Epithelial cell of alveolus of lung (primary cell): ENCODE data around the genes SLC6A14, SOWAHD, NKAP and RHOXF2.

DNA sequence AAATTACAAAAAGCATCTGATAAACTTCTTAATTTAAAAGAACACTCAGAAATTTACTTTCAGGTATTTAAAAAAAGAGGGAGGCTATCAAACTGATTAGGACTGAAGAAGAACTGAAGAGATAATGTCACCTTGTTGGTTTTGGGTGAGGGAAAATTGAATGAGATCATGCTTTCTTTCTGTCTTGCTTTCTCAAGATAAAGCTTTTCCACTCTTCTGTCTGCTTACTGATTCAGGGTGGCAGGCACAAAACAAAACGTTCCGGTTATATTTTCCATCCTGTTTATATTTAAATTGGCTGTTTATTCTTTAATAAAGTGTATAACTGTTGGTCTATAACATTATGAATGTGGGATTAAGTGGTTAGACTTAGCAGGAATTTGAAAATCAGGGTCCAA, 20.5 kb downstream of the PLS3 start:
- RAMPAGE, long total RNA = no peak
- RRBS = no CpG with 5 or more reads among the region's 2 CpGs

DNA sequence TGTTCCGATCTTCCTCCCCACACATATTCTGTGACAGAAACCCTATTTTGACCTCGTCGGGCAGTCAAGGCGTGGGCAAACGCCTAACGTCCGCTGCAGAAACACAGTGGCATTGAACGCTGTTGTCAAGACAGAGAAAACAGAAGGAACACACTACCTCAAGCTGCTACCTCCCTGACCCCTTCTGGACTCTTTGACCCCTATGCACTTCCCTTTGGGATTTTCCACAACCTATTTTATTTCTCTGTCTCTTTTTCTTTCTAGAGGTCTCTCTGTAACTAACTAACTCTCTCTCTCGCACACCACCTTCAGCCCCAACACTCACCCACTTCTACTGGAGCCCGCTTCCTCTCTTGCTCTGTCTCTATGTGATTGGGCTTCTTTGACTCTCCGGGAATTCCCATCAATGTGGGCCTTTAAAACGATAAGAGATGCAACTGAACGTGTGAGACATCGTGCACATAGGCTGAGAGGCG, 219.5 kb upstream of the AGTR2 start:
- RAMPAGE, long total RNA = no peak
- RRBS = no CpG with 5 or more reads among the region's 15 CpGs

DNA sequence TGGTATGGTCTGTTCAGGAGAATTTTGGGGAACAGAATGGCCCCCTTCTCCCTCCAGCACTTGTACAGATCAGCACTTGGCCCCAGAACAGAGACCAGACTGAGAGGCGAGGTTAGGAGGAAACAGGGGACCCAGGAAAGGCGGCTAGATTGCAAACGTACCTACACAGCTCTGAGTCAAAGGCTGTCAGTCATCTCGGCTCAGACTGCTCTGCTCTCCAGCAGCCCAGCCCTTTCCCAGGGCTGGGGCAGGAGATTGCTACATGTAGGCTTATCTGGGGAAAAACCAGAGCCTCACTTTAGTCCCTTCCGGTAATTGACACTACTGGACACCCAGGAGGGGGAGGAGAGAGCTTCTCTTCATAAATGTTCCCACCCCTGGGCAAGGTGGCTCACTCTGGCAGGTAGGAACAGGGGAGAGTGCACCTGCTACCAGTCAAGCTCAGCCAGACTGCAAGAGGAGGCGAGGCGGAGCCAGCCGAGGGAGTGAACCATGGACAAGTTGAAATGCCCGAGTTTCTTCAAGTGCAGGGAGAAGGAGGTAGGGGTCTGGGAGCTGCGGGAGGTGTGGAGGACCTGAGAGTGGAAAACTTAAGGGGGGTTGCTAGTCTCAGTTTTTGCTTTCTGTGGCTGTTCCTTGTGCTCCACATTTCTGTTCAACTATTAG, at the start of gene SLC6A14:
Gene SLC6A14 (plus strand): TSS at position 389 of the 666 bp plus-strand sequence.
- RAMPAGE, long total RNA = no peak
- RRBS = no CpG with 5 or more reads among the region's 10 CpGs

- RAMPAGE, long total RNA = no peak
Measured at GRCh38 chrX:117001602-117002034, 538.8 kb upstream of the CT83 start.

DNA sequence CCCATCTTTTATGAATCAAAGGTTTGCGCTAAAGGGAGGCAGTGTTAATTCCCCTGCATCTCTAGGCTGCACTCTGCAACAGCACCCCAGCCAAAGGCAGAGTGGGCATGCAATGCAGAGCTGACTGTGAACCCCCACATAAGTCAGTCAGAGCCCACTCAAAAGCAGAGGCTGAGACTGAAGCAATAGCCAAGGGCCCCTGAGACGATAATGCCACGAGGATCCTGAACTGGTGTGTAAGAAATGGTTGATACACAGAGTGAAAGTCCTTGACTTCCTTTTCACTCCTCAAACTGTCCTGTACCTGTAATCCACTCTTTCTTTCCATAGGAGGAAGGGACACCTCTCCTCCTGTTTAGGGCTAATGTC, 87.1 kb upstream of the WDR44 start:
- RAMPAGE, long total RNA = no peak
- RRBS = no CpG with 5 or more reads among the region's 3 CpGs

DNA sequence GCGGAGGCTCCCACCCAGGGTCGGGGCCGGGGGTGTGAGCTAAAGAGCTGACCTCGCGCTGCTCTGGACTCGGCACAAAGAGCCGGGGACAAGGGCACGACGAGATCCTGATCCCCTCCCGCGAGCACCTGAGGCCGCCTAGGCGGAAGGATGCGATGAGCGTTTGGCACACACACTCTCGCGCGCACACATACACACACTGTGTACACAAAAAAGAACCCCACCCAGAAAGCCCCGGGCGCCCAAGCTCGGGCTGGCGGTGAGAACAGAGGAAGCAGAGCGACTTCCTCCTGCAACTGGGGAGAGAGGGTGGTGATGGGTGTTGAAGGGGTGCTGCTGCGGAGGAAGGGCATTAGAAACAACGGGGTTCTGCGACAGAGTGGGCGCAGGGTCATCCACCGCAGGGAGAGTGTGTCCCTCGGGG, 742 bp downstream of the DOCK11 start:
- RAMPAGE, long total RNA = no peak
- RRBS = 14% methylated on average over 7 of the region's 29 CpGs

GRCh38 chrX:118726438-118726642, 1.1 kb upstream of the IL13RA1 start:
- RAMPAGE, long total RNA = no peak
- RRBS = no CpG with 5 or more reads among the region's 2 CpGs

- RAMPAGE, long total RNA = no peak
- RRBS = no CpG with 5 or more reads among the region's 4 CpGs
Measured at GRCh38 chrX:118768319-118768938, 41.0 kb downstream of the IL13RA1 start.

- RAMPAGE, long total RNA = no peak
- RRBS = 23% methylated on average over 10 of the region's 17 CpGs
Measured at GRCh38 chrX:118976600-118977310, 2.3 kb downstream of the LONRF3 start.

GRCh38 chrX:119101467-119101905, 26.1 kb downstream of the KIAA1210 start:
- RAMPAGE, long total RNA = no peak
- RRBS = no CpG with 5 or more reads among the region's 1 CpG

DNA sequence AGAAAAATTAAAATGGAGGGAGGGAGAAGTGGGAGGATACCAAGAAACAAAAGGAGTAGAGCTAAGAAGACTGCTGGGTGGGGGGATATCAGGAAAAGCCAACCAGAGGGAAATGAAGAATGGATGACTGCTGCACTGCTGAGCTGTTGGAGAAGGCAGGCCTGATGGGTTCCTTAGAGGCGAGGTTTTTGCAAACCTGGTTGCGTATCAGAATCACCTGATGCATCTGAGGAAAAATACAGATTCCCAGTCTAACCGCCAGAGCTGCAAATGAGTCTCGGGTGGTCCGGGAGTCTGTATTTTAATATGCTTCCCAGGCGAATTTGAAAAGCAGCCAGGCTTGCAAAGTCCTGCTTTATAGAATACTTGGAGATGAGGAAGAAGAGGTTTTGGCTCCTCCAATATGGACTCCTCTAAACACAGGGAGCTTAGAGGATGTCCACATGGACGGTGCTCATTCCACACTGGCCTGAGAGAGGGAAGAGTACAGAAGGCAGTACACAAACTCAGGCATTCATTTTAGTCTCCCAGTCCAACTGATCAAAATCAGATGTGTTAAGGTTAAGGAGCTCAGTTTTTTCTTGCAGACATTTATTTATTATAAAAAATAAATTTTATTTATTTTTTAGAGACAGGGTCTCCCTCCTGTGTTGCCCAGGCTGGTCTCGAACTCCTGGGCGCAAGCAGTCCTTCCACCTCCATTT, 1.7 kb downstream of the PGRMC1 start:
- RAMPAGE, long total RNA = no peak
- RRBS = no CpG with 5 or more reads among the region's 9 CpGs

- RAMPAGE, long total RNA = no peak
- RRBS = no CpG with 5 or more reads among the region's 4 CpGs
Measured at GRCh38 chrX:119300560-119300759, 64.4 kb downstream of the PGRMC1 start.

DNA sequence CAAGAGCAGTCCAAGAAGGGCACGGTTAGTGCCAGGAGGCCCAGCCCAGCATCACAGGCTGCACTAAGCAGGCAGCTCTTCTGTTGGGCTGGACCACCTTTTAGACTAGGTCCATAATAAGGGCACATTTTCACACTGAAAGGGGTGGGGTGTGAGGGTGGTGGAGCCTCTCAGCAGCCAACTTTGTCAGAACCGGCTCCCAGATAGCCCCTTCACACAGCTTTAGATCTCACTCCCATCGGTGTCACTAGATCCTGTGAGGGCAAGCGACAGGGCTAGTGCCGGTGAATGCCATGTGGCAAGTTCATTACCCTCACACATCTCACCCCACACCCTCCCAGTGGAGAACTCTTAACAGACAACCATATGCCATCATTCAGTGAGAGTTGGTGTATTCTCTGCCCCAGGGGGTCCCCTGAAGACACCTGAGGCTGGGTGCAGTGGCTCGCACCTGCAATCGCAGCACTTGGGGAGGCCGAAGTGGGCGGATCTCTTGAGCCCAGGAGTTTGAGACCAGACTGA, 15.4 kb downstream of the SEPTIN6 start:
- RAMPAGE, long total RNA = no peak
- RRBS = 80% methylated on average over 3 of the region's 9 CpGs

DNA sequence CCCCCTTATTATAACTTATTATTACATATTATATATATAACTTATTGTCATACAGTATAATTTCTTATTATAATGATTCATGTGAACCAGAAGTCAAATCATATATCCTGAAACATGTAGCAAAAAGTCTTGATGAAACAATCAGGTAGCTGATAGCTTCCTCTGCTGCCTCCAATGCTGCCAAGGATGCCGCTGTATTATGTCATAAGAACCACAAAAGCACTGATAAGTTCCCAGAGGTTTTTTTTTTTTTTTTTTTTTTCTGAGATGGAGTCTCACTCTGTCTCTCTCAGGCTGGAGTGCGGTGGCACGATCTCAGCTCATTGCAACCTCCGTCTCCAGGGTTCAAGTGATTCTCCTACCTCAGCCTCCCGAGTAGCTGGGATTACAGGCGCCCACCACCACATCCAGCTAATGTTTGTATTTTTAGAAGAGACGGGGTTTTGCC, 8.7 kb downstream of the SEPTIN6 start:
- RAMPAGE, long total RNA = no peak
- RRBS = no CpG with 5 or more reads among the region's 7 CpGs

DNA sequence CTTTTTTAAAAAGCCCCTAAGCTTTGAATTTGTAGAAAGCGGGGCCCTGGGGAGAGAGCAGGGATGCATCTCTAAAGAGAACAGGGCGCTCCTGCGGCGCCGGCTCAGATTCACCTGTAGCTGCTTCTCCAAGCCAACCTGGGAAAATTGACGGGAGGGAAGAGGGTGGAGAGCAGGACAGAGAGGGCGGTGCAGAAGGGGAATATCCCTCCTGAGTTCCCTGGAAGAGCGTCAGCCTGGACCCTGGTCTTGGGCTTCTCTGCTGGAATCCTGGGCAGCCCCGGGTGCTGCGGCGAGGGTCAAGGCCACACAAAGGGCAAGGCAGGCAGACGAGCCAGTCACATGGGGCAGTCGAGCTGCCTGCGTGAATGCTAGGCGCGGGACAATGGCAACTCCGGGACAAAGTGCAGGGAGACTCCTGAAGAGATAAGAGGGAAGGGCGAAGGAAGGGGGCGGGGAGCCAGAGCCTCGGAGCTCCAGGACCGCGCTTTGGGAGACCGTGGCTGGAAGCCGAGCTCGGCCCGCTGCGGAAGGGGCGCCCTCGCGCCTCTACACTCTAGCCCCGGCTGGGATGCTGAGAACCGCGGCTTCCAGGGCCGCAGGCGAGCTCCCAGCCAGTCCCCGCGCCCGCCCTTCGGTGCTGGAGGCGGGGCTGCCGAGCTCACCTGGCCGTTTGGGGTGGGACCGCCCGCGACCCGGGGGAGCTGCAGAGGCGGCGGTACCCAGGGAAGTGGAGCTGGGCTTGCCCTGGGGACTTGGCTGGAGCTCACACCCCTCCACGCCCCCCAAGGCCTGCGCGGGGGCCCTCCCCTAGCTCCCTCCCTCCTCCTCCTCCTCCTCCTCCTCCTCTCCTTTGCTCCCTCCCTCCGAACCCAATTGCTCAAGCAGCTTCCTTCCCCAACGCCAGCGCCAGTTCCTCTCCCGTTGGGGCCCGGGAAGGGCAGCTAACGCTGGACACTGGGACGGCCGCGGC, at the start of gene SOWAHD:
Gene SOWAHD (plus strand): TSS at position 909 of the 973 bp plus-strand sequence.
- RAMPAGE, long total RNA = no peak
- RRBS = 25% methylated on average over 3 of the region's 60 CpGs

DNA sequence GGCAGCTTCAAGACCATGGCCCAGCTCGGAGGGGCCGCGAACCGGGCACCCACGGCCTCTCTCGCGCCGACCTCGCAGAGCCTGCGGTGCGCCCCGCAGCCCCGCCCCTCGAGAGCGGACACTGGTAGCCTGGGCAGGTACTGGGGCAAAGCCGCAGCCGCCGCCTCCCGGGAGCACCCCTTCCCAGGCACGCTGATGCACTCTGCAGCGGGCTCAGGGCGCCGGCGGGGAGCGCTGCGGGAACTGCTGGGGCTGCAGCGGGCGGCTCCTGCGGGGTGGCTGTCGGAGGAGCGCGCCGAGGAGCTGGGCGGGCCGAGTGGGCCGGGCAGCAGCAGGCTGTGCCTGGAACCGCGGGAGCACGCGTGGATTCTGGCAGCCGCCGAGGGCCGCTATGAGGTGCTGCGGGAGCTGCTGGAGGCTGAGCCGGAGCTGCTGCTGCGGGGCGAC, 288 bp downstream of the SOWAHD start:
- RAMPAGE, long total RNA = no peak
- RRBS = 16% methylated on average over 20 of the region's 47 CpGs

DNA sequence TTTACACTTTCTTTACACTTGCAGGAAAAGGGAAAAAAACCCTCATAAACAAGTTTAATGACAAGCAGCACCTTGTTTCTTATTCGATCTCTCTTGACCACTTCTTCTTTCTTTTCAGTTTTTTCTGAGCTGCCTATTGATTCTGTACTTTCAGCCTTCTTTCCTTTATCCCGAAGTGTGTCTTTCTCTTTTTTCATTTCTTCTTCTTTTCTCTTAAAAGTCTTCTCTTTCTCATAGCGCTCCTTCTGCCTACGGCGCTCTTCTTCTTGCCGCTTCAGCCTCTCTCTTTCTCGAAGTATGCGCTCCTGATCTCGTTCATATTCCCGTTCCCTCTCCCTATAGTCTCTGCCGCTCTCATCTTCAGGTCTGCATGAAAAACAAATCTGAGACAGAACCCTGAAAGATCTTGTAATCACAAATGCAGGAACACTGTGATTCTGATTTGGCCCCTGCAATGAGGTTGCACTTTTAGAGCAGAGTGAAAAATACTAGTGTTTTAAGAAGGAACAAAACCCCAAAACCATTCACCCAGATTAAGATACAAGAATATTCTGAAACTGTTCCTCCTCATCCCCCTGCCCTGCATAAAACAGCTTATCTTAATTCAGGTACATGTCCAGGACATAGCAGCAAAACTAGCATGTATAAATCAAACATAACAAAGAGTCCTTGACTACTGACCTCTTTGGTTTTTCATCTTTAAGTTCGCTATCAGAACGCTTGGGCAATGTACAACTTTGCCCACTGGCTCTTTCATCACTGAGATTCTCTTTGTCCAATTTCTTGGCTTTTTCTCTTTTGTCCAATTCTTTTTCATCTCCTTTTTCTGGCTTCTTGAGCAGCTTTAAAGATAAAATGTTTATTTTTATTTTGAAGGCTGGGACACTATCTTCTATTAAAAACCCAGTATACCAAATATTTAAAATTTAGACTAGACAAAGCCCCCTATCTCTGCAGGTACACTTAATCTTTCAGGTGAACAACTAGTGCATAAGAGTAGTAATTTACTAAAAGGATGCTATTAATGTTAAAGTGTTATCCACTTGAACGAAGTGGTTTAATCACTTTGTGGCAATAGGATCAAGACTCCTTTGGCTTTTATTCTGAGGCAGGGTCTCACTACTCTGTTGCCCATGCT, 14.7 kb downstream of the UPF3B start:
- RAMPAGE, long total RNA = no peak
- RRBS = no CpG with 5 or more reads among the region's 14 CpGs

- RAMPAGE, long total RNA = no peak
- RRBS = no CpG with 5 or more reads among the region's 8 CpGs
Measured at GRCh38 chrX:119925500-119925860, 18.1 kb downstream of the NKAP start.

DNA sequence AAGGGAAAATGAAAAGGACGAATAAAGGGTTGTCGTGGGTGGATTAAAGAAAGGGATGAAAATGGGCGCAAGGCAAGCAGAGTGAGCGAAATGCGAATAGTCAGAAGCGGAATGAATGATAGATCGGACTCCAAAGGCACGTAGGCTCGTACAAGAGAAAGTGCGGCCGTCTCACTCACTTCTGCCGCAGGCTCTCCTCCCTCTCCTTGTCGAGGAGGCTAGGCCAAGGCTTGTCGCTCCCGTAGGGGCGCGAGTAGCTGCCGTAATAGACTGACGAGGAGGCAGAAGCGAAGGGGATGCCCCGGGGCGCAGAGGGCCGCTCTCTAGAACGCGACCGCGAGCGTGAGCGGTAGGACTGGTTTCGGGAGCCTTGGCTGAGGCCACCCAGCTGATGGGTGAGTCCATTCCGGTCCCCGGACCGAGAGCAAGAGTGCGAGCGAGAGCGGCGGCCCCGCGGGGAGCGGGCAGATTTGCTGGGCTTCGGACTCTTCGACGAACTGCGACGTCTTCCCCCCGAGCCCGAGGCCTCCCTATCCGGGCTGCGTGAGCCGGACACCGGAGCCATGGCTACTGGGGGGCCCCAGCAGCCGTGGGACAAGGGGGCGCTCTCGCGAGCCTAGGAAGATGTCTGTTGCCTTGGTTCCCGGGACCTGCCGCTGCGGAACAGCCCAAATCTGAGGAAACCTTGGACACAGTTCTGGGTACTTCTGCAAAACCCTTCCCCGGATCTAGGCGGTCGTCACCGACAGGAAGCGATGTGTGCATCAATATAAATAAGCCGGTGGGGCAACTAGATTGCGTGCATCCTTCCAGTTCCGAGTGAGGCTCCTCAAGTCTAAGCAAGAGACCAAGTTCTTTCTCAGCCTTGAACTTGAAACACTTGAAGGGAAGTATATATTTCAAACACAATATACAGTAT, at the start of gene NKAP:
Gene NKAP (minus strand): TSS at position 711 of the 919 bp plus-strand sequence.
- RAMPAGE, long total RNA = start-site peak on the minus strand centred at position 653 of the sequence, 171 bp wide, 496 and 384 reads in 2 replicates
- RRBS = 40% methylated on average over 8 of the region's 66 CpGs

DNA sequence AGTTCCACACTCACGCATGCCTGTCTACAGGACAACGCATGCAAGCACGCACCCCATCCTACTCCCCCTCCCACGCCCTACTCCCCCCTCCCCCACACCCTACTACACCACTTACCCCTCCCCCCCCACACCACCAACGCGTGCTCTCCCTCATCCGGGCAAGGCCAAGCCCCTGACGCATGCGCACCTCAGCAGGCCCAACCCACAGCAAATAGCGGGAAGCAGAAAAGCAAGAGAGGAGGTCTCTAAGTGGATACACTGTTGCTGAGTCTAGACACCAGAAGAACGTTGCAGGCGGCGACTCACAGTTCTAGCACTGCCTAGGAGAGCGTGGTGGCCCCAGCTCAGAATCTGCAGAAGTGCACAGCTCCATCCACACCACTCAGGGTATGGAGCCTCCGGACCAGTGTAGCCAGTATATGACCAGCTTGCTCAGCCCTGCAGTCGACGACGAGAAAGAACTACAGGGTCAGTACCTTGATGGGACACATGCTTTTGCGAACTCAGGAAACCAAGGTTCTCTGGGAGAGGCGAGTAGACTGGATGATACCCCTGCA, at the start of gene RHOXF2:
Gene RHOXF2 (plus strand): TSS at position 252 of the 557 bp plus-strand sequence.
- RAMPAGE, long total RNA = no peak
- RRBS = no CpG with 5 or more reads among the region's 20 CpGs